Mesangial cell (primary cell): ENCODE data around the genes OTOL1, BCHE and SAMD7.

GRCh38 chr3:160804770-160805387 is 48.8 kb downstream of the PPM1L start:
- RAMPAGE, long total RNA = no peak

GRCh38 chr3:160886923-160887438 is 130.9 kb downstream of the PPM1L start:
- RAMPAGE, long total RNA = no peak

DNA sequence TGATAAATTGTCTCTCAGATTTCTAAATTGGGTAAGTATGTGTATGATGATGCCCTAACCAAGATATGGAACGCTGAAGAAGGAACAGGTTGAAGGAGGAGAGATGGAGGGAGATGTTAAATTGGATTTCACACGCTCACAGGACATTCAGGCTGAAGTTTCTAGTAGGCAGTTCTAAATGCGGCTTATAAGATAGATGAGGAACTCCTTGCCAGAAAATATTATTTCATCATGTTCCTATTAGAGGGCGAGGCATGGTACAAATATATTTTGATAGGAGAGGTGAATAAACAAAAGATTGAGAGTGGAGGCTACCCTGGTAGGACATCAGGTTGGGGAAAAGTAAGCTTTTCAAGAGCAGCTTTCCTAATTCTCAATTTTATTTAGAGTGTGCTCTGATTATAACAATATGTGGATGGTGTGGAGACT is 88.7 kb downstream of the B3GALNT1 start:
- RAMPAGE, long total RNA = no peak

GRCh38 chr3:161221815-161222359 is 776 bp downstream of the NMD3 start:
- RAMPAGE, long total RNA = no peak

GRCh38 chr3:161230608-161231447 is 9.7 kb downstream of the NMD3 start:
- RAMPAGE, long total RNA = no peak

- RAMPAGE, long total RNA = start-site peak on the minus strand at chr3:161429550-161429613, 81 reads
These were observed 58.0 kb upstream of the SPTSSB start for GRCh38 chr3:161429246-161429758.

- RAMPAGE, long total RNA = no peak
These were observed at the start of gene OTOL1 for GRCh38 chr3:161496561-161496960. Gene OTOL1 (plus strand): TSS chr3:161496808.

- RAMPAGE, long total RNA = no peak
These were observed 698.6 kb downstream of the OTOL1 start for GRCh38 chr3:162195223-162195652.

- RAMPAGE, long total RNA = no peak
These were observed 881.0 kb downstream of the SI start for GRCh38 chr3:164197387-164197696.

- RAMPAGE, long total RNA = no peak
These were observed 160.2 kb downstream of the SI start for GRCh38 chr3:164918141-164918475.

DNA sequence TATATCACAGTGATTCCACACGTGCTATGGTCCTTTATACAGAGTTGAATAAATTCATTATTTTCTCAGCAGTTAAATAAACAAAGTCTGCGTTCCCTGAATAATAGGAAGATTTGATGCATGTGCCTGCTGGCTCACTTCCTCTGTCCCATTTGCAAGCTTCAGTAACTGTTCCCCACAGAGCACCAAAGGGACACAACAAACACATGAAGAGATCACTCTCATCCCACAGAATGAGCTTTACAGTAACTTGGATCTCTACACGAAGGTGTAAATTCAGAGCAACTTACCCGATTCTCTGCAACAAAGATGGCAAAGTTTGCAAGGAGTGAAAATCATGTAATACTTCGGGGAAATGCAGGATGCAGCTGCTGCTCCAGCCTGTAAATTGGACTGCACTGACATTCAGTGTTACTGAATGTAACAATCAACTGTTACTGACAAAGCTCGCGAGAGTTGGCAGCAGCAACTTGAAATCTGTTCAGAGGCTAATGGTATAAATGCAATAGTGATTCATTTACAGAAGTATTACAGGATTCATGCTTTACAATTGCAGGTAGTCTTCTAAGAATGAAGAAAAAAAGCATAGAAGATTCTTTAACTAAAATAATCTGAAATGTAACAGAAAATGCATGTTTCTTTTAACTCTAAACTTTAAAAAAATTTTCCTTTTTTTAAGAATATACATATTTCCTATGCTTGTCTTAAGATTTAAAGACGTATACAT is at the start of gene BCHE:
Gene BCHE (minus strand): TSS at position 400 of the 727 bp plus-strand sequence.
- RAMPAGE, long total RNA = start-site peak on the minus strand centred at position 399 of the sequence, 5 bp wide, 12 reads

- RAMPAGE, long total RNA = no peak
These were observed 151 bp upstream of the GOLIM4 start for GRCh38 chr3:168095973-168096176.

GRCh38 chr3:168096177-168096253 is 291 bp upstream of the GOLIM4 start:
- RAMPAGE, long total RNA = no peak

DNA sequence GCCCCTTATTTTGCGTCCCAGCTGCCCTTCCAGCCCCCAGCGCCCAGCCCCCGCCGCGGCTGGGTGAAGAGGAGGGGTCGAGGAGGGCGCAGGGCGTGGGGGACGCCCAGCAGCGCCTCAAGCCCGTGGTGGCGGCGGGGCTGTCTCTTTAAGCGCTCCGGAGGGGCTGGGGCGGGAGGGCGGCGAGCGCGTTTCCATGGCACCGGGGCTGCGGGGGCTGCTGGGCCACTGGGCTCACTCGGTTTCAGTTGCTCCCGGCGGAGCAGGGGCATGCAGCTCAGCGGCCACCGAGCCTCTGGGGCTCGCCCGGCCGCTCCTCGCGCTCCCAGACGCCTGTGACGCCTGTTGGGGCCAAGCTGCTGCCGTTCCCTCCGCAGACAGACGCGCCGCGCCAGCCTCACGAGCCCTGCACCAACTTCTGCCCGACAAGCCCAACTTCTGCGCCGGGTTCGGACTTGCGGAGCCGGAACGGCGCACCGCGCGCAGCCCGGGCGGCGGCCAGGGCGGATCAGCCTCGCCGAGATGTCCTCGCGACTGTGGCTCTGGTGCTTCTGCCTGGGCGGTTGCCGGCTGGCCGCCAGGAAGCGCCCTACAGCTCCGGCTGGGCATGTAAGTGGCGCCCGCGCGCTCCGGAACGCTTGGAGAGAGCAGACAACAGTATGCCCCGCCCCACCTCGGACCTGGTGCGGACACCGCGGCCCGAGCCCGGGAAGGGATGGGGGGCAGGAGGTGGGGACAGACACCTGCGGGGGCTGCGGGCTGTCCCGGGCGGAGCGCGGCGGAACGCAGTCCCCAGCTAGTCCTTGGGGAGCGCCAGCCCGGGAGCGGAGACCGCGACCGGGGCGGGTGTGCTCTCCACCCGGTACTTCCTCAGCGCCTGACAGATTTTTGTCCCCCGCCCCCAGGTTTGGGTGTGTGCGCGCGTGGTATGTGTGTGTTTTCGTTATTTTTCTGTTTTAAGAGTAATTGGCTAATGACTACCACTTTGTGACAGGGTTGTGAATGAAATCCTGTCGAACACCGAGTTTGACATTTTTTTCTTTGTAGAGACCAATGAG is 154.0 kb upstream of the GOLIM4 start:
- RAMPAGE, long total RNA = no peak

DNA sequence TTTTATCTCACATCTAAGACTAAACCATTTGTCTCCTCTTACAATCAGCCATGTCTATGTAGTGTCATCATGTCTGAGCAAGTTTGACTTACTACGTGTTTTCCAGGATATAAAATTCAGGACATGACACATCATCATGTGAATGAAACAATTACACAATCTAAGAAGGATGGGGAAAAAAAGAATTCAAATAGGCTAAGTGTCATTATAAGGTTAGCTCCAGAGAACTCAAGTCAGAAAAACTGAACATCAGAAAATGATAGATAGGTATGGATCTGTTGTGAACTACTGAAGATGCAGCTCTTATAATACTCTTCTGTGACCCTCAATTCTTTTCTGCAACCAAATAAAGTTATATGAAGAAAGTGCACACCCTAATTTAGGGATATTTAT is 208.6 kb downstream of the MECOM start:
- RAMPAGE, long total RNA = no peak

DNA sequence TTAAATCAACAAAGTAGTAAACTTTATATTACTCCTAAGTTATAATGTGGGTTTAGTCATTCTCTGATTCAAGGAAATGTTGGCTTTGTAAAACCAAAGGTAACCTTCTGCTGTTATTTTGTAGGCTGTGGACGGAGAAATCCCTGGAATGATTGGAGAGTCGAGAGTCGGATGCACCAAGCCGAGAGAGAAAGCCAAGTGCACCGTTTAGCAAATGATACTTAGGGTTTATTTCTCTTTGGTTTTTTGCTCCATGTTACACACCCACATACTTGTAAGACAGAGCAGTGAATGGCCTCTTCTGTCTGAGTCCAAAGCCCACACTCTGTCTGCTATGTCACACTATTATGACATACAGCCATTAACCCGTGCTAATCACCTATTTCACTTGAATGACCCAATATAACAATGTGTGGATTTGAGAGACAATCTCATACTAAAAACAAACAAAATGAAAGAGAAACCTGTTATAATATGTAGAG is 72.2 kb downstream of the MECOM start:
- RAMPAGE, long total RNA = no peak

DNA sequence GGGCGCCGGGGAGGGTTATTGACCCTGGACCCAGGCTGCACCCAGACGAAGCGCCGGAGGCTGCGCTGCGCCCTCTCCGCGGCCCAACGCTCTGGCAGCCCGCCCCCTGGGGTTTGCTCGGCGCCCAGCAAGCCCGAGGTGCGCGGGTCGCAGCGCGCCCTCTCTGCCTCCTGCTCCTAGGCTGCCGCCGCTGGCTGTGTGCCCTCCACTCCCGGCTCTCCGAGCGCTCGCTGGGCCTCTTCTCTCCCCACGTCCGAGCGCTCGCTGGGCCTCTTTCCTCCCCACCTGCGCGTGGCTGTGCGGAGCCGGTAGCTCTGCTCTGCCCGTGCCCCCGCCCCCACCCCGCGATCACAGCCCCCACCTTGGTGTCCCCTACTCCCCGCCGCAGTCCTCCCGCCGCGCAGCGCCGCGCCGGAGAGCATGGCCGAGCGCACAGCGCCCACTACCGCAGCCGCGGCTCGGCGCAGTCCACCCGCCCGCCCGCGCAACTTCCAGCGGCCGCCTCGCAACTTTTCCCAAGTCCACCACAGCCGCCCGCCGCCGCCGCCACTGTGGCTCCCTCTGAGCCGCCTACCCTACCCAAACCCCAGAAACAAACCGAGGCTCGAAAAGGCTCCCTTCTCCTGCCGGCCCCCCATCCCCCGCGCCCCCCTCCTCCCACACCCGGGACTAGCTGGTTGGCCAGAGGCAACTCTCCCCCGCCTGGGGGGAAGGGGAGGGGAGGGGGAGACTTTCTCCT is 1.1 kb downstream of the MECOM start:
- RAMPAGE, long total RNA = no peak

- RAMPAGE, long total RNA = no peak
These were observed 4.7 kb upstream of the MECOM start for GRCh38 chr3:169667806-169669019.

DNA sequence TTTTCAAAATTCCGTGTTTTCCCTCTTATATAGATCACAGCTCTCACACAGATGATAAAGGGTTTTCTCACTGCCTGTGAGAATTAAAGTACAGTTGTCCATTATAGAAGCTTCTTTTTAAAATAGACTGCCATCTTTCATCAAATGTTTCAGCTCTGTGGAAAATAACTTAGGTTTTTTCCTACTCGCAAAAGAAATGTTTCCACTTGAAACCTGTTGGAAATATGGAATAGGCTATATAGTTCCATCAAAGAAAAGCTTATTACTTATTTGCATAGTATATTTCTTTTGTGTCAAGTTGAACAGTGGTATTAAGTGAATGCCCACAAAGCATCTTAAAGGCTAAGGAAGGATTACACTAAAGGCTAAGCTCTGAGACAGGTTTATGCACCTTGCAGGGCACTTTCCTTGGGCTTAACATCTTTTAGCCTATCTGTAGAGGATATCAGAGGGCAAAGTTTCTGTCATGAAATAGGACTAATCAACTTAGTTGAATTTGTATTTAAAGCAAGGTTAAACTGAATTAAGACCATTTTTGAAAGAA is at the start of gene SAMD7:
Gene SAMD7 (plus strand): TSS at position 411 of the 544 bp plus-strand sequence.
- RAMPAGE, long total RNA = no peak

GRCh38 chr3:169953918-169954707 is 12.5 kb upstream of the SEC62 start:
- RAMPAGE, long total RNA = no peak